Mesenchymal stem cell of the bone marrow (primary cell): ENCODE measurements around the genes FREM1 and IFNA21.

DNA sequence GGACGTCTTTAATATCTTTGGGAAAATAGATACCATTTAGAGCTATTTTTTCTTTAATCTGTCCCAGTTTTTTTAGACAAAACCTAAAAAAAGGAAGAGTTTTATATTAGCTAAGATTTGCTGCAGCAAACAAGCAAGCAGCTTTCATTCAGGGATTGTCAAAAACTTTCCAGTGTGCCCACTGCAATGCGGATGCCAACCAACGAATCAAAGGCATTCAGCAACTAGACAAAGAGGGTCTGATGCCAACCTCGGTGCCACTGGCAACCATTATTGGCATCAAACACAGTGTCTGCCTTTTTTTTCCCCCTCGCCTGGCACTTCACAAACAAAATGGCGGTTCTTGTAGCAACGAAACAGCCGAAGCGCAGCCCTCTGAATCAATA, 10.5 kb downstream of the NFIB start:
- CAGE, long polyA plus RNA: no peak

GRCh38 chr9:14315882-14316452, 2.0 kb upstream of the NFIB start:
- CAGE, long polyA plus RNA: no peak

- CAGE, long polyA plus RNA: no peak
These were observed 27.0 kb downstream of the FREM1 start for GRCh38 chr9:14883299-14883637.

DNA sequence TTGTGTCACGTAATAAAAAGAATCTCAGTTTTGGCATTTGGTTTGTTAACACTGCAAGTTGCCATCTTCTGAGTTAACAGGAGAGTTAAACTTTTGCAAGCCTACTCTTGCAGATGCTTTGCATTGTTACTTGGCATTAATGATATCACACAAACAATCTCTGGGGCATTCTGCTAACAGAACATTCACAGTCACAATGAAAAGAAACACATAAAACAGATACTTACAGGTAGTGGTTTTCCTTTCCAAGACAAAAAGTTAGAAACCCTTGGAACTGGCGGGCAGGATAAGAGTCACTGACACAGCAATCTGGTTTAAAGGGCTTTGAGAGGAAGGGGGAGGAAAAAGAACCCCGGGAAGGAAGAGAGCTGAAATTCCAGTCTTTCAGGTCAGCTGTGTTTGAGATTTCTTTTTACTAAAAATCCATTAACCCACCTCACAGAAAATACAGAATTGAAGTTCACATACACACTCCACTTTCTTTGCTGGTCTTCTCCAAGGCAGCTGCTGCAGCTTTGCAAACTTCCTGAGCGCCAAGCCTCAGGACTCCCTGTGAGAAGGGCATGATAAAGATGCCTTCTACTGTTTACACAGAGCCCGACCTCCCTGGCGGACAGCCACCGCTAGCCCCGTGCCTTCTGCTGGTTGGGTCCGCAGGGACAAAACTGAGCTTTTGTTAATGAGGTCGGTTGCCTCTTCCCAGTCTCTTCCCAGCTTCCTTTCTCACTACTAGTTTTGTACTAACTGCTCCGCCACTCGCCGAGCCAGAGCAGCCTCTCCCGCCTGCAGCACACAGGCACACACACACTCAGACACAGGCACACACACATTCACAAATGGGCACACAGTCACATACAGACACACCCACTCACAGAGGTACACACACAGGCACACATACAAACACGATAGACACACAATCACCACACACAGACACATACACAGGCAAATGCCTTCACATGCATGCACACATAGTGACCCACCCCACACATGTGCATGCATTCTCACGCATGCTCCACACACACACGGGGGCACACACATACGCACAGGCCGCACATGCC, at the start of gene FREM1:
Gene FREM1 (minus strand): TSS at position 742 of the 1,058 bp plus-strand sequence.
- CAGE, long polyA plus RNA: no peak

DNA sequence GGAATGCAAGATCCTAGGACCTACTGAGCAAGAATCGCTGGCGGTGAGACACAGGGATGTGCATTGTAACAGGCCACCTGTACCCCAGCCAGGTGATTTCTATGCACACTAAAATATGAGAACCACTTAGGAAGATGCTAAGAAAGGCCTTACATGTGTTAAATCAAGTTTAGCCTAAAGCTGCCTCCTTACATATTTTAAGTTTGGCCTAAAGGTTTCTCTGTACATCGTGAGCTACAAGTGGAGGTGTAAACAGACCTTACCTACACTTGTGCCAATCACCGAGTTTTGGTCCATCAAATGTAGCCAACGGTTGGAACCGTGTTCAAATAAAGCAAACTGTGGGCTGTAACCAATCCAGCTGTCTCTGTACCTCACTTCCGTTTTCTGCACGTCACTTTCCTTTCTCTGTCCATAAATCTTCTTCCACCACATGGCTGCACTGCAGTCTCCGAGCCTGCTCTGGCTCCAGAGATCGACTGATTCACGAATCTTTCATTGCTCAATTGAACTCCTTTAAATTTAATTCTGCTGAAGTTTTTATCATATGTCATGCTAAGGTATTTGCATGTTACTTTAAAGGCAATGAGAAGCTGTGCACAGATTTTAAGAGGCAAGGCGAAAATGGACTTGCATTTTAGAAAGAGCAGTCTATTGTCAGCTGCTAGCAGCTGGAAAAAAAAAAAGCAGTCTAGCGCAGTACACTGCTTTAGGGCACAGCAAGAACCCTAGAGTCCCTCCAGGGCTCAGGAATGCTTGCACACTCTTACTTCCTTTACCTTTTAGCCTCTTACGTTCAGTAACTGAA, 13.3 kb downstream of the TTC39B start:
- CAGE, long polyA plus RNA: no peak

DNA sequence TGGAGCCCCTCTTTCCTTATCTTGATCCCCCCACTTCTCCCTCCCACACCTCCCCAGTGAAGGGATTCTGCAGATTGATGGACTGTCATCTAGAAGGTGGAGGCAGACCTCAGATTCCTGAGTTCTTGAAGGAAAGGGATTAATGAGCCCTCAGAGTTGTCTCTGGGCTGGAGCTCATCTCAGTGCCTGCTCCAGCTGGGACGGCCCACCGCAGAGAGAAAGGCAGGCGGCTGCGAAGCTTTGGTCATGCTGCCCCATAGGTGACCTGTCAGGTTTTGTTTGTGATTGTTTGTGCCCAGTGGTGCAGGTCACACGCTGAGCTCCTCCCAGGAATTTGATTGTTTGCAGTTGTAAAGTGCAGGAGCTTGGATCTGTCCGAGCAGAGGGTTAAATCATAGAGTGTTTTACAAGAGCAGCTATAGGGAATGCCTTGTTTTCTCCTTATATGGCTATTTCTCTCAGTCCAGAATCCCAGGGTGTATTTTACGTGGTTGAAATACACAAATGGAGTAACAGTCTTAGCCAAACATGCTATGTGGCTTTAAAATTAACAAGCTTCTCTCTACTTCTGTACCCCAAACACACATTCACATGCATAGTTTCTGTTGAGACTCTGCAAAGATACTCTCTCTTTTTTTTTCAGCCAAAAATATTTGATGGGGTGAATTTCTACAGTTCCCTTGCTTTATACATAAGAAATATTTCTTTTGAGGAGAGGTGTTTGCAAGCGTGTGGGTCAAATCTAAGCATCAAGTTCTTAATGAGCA, 487.6 kb downstream of the CCDC171 start:
- CAGE, long polyA plus RNA: no peak

- CAGE, long polyA plus RNA: no peak
These were observed 533.1 kb downstream of the BNC2 start for GRCh38 chr9:16337273-16337864.

DNA sequence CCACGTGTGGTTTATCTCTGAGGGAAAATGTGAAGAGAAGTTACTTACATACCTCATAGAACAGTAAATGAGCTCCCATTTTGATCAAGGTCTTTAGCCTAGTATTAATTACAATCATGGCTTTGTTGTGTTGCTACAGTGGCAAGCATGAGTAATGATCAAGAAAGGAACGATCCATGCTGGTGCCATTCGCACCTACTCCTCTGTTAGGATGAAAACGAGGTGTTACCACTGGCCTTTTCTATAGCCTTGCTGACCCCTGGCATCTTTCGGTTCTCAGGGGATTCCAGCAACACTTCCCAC, 456.8 kb downstream of the BNC2 start:
- CAGE, long polyA plus RNA: no peak

DNA sequence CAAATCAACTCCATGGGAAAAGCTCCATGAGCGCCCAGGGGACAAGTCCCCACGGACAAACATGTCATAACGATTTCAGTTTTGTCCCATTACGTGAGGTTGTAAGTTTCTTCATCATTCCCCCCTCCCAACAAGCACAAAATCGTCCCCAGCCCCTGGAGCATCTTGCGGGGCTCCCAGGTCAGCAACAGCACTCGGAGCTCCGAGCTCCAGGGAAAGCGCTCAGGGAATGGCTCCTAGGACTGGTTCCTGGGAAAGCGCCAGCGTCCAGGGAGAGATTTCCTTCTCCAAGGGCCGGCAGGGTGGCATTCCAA, 327.1 kb downstream of the SH3GL2 start:
- CAGE, long polyA plus RNA: no peak

- CAGE, long polyA plus RNA: no peak
These were observed 295.7 kb upstream of the ADAMTSL1 start for GRCh38 chr9:18178234-18178732.

DNA sequence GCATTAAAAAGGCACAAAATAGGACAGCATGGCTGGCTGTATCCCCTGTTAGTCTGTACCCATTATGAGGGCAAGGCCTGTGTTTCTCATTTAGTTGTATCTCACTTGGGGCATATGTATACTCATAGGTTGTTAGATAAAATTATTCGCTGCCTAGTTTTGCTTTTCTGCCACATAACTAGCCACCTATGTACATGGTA, 9.4 kb downstream of the PLIN2 start:
- CAGE, long polyA plus RNA: no peak

DNA sequence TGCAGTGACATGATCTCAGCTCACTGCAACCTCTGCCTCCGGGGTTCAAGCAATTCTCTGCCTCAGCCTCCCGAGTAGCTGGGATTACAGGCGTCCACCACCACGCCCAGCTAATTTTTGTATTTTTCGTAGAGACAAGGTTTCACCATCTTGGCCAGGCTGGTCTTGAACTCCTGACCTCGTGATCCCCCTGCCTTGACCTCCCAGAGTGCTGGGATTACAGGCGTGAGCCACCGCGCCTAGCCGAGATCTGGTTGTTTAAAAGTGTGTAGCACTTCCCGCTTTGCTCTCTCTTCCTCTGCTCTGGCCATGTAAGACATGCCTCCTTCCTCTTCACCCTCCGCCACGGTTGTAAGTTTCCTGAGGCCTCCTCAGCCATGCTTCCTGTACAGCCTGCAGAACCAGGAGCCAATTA, 39.1 kb upstream of the PLIN2 start:
- CAGE, long polyA plus RNA: no peak

DNA sequence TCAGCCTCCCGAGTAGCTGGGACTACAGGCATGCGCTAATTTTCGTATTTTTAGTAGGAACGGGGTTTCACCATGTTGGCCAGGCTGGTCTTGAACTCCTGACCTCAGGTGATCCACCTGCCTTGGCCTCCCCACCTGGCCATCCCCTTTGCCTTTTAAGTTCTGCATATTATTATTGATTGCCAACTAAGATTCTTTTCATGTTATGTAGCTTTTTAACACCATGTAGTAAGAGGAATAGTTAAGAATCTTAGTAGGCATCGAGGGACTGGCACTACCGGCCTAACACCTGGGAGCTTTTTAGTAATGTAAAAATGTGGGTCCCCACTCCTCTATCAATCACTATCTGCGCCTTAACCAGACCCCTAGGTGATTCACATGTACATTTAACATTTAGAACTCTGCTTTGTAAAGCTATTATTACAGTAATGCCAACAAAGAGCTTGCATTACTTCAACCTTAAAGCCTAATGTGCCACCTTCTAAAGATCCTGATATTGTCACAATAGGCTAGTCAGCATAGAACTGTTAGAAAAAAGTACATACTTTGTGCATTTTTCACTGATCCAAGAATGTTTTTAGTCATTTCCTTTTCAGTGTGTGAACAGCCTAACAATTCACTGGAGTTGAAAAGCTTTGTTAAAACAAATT, 4.7 kb downstream of the RPS6 start:
- CAGE, long polyA plus RNA: no peak

DNA sequence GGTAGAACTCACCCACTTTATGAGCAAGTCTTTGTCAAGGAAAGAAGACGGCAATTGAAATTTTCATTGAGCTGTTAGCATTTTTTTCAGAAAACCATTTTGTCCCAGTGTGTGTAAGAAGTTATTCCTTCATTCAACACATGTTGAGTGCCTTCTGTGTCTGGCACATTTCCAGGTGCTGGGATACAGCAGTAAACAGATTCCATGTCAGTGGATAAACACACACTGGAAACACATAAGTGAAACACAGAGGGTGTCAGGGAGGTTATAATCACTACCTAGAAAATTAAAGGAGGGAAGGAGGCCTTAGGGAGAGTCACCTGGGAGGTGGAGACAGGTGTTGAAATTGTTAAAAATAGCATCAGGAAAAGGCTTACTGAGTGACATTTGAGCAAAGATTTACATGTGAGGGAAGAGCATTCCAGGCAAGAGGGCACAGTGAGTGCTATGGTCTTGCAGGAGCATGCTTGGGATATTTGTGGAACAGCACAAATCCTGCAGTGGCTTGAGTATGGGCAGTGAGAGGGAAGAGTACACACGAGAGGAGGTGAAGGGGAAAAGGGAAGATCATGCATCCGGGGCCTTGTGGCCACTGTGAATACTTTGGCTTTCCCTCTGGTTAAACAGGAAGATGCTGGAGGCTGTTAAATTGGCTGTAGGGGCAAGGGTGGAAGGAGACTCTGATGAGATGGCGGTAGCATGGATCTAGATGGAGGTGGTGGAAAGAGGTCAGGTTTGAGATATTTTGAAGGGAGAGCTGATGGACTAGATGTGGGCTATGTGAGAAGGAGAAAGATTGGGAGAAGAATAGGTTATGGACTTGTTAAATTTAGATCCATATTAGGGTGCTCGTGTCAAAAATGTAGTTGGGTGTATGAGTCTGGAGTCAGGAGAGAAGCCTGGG, 36.6 kb downstream of the ACER2 start:
- CAGE, long polyA plus RNA: no peak

DNA sequence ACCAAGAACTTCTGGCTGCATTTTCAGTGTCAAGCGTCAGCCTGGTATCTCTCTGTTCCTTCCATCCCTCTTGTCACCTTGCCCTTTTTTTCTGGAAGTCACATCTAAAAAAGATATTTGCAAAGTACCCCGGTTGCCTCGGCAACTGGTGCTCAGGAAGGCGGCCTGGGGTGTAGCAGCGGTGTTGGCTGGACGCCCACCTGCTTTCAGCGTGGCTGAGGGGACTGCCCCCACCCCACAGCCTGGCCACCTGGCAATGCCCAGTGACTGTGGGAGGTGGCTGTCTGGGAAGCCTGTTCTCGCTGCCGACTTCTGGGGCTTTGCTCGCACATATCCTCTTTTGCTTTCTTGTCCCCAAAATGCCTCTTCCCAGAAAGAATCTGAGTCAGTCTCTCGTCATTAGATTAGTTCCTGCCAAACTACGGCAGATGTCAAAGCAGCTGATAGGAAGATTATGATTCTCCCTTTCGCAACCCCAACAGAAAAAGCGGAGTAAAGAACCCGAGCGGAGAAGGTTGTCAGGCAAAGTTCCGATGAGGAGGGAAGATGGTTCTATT, 84.6 kb downstream of the ACER2 start:
- CAGE, long polyA plus RNA: no peak

GRCh38 chr9:19787994-19788488, 796 bp downstream of the SLC24A2 start:
- CAGE, long polyA plus RNA: no peak

DNA sequence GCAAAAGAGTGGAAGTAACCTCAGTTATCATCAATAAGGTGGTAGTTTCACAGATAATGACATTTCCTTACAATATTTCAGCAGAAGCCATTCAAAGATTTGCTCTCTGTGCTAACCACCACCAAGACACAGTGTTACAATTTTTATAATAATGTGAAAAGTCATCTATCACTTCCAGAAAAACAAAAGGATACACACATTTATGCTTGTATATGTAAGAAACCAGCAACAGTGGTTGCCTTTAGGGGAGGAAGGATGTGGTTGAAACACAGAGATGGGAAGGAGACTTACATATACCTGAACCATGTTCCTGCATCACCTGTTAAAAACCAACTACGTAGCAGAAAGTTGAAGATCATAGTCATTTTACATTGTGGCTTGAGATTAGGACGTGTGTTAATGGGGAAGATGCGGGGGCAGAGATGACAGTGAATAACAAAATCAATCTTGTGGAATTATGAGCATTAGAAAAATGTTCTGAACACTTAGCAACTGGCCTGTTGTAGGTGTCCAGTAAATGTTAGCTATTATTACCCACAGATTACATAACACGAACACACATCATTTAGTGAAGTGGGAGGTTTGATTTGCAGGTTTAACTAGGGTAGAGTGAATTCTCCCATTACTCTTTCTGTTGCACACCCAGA, 307.3 kb downstream of the MLLT3 start:
- CAGE, long polyA plus RNA: no peak

- CAGE, long polyA plus RNA: no peak
These were observed at the start of gene IFNA21 for GRCh38 chr9:21166605-21166959. Gene IFNA21 (minus strand): TSS chr9:21166660.

DNA sequence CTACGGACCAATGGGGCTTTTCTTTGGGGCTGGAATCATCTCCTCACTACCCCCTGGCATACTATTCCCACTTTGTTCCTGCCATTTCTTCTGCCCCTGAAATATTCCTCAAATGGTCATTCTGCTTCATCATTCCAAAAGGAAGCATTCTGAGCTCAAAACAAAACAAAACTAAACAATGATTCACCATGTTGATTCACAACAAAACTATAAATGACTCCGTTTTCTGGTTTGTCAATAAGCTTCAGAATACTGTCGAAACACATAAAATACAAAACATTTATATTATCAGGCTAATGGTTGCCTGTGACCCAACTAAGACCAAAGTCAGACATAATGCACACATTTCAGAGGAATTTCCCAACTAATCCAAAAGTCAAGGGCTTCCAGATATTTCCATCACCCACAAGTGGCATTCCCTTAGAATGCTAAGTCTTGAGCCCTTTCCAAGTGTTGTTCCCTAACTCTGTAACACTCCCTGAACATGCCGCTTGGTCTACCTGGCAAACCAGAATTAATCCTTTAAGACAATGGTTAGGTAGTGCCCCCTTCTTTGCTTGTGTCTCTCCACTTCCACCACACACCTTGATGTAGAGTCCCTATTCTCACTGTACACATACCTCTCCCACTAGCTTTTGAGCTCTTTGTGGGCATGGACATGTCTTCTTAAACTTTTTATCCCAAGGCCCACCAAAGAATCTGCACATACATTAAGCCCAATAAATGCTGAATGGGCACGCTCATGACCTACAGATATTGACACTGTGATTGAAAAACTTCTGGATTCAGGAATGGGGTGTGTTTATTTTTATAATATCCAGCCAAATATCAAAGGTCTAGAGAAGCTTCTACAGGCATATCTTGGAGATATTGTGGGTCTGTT, 37.7 kb upstream of the IFNE start:
- CAGE, long polyA plus RNA: no peak

GRCh38 chr9:21576068-21576979, 94.2 kb upstream of the IFNE start:
- CAGE, long polyA plus RNA: no peak